ENCODE measurements around a stretch of chr2.

- RRBS = no CpG with 5 or more reads among the region's 5 CpGs
Observed at GRCh38 chr2:45765956-45766298, 114.5 kb downstream of the PRKCE start.

GRCh38 chr2:45872064-45872858, 220.8 kb downstream of the PRKCE start:
- RRBS = no CpG with 5 or more reads among the region's 7 CpGs

- RRBS = no CpG with 5 or more reads among the region's 9 CpGs
Observed at GRCh38 chr2:45926575-45927453, 275.3 kb downstream of the PRKCE start.

DNA sequence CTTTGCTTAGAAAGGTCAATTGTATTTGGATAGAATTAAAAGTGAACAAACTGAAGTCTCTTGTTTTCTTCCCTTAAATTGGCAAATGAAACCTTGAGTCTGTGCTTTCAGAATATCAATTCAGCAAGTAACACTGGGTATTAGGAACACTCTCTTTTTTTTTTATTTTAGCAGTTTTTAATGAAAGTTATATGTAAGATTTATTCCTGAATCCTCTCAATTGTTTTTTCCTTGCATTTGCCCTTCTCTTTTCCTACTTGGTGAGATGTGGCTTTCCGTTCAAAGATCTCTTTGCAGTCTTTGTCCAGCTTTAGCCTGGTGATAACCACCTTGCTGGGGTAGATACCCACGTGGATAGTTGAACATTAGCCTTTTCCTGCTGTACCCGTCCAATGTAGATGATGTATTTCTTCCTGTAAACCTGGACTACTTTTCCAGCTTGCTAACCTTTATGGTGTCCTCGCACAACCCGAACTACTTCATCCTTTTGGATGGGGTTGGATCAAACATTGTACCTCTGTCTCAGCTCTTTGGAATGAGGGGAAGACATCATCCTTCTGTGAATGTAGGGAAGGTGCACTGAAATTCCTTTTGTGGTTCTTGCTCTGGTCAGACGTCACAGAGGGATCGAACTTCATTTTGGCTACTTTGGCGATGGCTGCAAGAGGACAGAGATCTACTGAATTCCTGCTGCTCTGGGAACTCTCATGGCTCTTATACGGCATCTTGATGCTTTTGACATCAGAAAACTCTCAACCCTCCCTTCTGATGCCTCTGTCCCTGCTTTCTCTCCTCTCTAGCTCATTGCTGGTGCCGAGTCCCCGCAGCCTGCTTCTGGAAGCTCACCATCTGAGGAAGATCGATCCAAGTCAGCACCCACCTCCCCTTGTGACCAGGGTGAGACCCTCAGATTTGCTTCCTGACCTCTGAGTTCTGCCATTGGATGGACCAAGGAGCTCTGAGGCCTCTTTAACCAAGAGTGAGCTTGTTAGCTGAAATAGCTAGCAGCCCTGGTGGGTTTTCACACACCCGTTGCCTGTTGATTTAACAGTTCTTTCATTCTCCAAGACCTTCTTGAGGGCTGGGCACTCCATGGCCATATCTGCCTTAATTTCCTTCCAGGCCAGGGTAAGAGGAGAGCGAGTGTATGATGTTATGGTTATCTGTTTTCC, 293.1 kb upstream of the EPAS1 start:
- RRBS = no CpG with 5 or more reads among the region's 14 CpGs

- RRBS = no CpG with 5 or more reads among the region's 6 CpGs
Observed at GRCh38 chr2:46025576-46026260, 271.5 kb upstream of the EPAS1 start.

- RRBS = no CpG with 5 or more reads among the region's 8 CpGs
Observed at GRCh38 chr2:46029237-46030358, 267.6 kb upstream of the EPAS1 start.

DNA sequence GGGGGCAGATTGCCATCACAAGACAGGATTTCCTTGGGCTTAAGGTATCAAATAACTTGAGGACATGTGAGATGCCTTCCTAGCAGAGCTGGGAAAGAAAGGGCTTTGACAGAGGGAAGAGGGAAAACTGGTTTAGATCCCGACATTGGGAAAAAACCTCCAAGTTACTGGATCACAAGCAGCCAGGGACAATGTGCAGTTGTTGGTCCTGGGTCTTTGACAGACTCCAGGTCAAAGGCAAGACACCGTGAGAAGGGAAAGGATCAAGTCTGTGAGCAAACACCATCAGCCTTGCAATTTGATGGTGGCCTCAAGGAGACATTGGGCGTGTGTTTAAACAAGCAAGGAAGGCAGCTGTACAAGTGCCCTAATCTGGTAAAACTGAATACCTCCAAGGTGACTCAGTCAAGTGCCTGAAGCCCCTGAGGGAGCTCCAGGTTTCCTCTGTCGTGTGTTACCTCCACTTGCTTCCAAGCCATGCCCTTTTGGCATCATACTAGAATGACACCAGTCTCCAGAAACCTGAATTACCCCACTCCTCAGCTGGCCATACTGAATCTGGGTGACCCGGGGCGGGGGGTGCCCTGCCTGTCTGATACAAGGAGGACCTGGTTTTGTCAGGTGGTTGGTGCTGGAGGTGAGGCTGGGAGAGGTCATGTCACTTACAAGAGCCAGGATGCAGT, 133.0 kb upstream of the EPAS1 start:
- RRBS = no CpG with 5 or more reads among the region's 6 CpGs

- RRBS = no CpG with 5 or more reads among the region's 4 CpGs
Observed at GRCh38 chr2:46188353-46188702, 108.9 kb upstream of the EPAS1 start.

GRCh38 chr2:46273208-46273520, 24.0 kb upstream of the EPAS1 start:
- RRBS = no CpG with 5 or more reads among the region's 6 CpGs

DNA sequence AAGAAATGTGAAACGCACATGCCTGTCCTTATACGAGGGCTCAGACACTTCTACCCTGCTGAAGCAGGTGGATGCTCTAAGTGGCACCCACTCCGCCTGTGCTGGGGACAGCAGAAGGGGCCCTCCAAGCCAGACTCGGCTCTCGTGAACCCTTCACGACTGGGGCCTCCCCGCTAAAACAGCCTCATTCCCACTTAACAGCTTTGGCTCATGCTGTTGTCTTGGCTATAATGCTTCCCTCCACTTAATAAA, 22.0 kb upstream of the RHOQ start:
- RRBS = no CpG with 5 or more reads among the region's 7 CpGs

DNA sequence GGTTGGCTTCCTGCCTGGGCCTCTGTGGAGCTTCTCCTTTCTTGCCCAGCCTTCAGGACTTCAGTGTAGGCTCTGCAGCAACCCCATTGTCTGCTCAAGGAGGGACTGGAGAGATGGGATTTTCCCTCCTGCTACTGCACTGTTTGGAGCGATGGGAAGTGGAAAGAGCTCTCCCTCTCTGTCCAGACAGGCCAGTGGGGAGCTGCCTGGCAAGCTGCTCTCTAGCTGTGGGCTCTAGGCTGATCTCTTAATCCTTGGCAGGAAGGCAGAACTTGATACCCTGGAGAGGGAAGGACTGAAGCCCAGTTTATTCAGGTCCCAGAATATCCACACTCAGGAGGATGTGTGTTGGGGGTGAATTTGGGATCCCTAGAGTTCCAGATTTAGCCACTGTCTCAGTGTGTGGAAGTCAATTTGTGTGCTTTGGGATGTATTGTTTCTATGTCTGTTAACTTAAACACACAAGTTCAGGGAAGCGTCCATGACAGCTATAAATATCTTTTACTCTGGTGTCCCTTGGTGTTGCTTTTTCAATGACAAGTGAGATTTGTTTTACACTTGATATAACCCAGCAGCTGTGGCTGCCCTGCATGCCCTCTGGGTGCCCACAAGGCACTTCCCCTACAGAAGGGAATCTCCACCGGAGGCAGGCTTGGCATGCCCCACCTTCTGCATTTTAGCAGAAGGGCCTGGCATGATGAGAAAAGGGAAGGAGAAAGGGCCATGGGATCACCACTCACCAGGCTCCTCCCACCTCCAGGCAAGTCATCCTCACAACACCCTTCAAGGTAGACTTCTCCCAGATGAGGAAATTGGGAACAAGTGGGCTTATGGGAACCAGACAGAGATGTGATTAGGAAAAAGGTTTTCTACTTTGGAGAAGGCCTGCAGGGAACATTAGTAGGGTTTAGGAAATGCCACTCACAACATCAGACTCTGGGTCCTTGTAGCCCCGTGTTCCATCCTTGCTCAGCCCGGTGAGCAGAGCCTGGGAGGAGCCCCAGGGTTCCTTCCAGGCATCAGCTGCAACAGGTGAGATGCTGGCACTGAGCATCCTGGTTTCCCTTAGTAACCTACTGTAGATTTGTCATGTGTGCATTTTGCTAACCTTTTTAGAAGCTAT, 5.7 kb upstream of the ATP6V1E2 start:
- RRBS = no CpG with 5 or more reads among the region's 5 CpGs

- RRBS = no CpG with 5 or more reads among the region's 10 CpGs
Observed at GRCh38 chr2:46759911-46760257, 60.8 kb downstream of the SOCS5 start.

GRCh38 chr2:46845878-46846922, 69.4 kb downstream of the MCFD2 start:
- RRBS = no CpG with 5 or more reads among the region's 14 CpGs

DNA sequence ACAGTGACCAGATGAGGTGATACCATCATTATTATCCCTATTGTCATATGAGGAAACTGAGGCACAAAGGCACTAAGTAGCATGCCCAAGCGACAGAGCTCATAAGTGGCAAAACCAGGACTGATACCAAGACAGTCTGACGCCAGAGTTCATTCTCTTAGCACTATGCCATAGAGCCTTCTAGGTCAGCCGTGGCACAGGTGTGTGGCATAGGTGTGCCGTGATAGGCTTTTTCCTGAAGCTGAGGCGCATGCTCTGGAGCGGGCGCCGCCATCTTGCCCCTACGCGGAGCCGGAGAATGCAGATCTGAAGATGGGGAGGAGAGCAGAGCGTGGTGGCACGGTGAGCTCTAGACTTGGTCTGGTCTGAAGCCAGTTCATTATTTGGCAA, 16.6 kb downstream of the MCFD2 start:
- RRBS = no CpG with 5 or more reads among the region's 13 CpGs

DNA sequence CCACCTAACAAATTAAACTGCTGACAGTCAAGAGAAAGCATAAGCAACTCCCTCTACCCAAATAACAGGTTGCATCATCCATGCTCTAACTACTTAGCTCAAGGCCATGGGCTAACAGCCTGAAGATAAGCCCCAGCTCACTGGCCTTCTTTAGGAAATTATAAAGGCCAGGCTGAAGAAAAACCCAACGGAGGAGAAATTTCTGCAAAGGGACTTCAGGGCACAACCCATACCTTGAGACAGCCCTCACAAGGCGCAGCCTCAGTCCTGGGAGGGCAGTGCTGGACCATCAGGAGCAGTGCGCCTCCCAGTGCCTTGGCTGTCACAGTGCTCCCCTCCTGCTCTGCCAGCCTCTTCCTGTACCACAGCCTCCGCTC, 2.2 kb downstream of the MCFD2 start:
- RRBS = no CpG with 5 or more reads among the region's 4 CpGs

GRCh38 chr2:46979538-46980171, 38.6 kb downstream of the TTC7A start:
- RRBS = 0% methylated on average over 1 of the region's 15 CpGs

- RRBS = no CpG with 5 or more reads among the region's 9 CpGs
Observed at GRCh38 chr2:46989884-46990545, 49.0 kb downstream of the TTC7A start.

DNA sequence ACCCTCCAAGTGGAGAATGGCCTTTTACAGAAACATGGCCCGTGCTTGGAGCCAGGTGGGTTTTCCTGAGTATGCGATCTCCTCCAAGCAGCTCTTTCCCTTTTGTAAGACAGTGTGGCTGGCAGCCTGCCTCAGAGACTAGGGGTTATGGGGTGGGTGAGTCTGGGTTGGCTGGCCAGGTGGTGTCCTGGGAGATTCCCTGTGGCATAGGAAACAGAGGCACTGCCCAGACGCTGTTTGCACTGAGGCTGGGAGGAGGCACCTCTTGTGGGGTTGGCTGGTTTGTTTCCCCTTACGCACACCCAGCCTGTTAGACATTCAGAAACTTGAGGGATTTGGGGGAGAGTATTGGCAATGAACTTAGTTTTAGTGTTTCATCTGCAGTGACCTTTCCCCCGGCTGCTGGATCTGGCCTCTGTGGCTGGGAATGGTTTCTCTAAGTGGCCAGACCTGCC, 56.9 kb downstream of the TTC7A start:
- RRBS = no CpG with 5 or more reads among the region's 5 CpGs

DNA sequence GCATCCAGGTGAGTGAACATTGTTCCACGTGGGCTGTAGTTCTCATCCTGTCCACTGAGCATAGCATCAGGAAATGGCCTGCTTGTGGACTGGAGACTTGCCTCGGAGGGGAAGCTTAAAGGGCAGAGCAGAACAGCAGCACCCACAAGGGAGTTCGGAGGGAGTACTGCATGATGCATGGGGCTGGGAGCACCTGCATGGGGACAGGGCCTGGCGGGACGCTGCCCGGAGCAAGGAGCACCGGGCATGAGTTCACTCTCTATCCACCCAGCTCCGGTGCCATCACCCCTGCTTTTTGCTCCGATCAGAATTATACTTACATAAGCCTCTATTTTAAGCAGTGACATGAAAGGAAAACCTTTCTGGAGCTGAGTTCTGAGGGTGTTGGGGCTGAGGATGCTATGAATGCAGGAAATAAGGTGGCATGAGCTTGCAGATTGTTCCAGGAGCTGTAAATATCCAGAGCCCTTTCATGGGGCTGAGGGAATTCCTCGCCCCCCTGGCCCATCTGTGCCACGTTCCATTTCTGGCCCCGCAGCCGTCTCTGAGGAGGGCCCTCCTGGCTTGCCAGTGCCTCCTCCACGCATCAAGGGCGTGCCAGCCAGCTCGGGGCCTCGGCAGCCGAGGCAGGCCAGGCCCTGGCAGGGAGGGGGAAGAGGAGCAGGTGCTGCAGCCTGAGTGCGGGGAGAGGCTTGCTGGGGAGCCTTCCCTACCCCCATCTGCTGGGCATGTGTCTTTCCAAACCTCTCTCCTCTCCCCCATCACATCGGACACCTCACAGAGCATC, 66.2 kb downstream of the TTC7A start:
- RRBS = no CpG with 5 or more reads among the region's 20 CpGs

DNA sequence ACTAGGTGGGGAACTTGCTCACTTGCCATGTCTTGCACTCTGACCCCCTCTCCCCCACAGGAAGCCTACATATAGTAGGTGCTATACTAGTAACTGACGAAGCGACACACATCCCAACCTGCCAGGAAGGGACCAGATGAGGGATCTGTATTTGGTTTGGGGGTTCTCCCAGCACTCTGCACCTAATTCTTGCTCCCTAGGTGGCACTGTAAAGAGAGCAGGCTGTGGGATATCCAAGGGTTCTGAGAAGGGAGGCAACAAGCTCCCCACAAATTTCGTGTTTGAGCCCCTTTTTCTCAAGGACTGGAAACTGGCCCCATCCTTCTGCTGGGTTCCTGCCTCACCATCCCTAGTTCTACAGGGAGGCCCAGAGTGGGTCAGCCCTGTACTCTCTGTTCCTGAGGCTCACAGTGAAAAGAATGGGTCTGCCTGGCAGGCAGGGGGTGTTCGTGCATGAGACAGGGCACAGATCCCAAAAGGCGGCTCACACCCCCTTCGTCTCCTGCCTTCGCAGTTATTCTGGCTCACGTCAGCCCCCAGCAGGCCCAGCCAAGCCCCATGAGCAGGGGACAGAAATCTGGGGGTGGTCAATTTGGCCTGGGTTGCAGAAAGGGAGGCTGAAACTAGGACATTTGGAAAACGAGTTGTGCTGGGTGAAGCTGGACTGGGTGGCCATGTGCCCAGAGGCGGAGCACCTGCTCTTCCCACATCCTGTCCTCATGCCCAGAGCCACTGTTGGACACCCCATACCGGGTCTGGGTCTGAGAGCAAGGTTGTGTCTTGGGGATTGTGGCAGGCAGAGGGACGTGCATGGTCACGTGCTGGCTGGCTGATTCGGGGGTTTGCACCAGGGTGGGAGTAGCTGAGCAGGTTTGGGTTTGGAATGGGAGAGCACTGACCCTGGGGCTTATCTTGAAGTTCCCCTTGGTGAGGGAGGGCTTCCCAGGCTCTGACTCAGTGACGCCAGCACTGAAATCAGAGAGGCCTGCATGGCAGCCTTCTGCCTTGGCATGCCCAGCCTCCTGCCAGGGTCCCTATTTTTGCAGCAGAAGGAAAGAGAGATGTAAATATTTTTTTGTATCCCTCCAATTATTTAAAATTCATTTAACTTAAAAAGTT, 73.5 kb downstream of the TTC7A start:
- RRBS = no CpG with 5 or more reads among the region's 15 CpGs